Ileum (tissue), 1 donor: ENCODE measurements around a stretch of chr11.

DNA sequence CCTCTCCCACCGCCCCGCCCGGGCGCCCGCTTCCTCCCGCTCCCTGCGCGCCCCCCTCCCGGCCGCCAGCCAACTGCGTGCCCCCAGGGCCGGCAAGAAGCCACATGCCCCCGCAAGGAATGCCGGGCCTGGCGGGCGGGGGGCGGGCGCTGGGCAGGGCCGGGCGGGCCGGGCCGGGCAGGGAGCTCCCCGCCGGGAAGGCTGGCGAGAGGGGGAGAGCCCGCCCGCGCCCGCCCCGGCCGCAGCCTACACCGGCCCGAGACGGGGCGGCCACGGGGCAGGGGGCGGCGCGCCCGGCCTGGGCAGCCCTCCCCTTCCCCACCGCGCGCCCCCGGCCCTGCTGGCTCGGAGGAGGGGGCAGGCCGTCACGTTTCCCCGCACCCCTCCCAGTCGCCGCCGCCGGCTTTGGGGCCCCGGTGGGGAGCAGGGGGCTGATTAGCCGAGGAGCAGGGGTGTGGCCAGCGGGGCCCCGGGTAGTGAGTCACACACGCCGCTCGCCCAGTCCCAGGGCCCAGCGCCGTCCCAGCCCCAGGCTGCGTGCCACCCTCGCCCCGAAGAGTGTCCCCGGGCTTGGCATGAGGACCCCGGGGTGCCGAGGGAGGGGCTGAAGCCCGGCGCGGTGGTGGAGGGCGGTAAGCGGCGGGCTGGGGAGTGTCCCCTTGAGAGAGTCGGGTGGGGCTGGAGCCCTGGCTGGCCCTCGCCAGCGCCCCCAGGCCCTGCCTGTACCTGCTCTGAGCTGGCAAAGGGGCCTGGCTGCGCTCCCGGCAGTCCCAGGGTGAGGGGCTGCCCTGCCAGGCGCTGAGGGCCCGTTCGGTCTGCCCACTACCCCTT is 34.3 kb downstream of the PRDM11 start:
- PRO-cap, result bidirectional peak, plus-strand start at position 202 of the sequence, minus-strand start at position 75 of the sequence; bidirectional peak, plus-strand start at position 501 of the sequence, minus-strand start at position 407 of the sequence

- PRO-cap, result no peak
Observed at GRCh38 chr11:45798743-45799038, 6.3 kb upstream of the SLC35C1 start.

DNA sequence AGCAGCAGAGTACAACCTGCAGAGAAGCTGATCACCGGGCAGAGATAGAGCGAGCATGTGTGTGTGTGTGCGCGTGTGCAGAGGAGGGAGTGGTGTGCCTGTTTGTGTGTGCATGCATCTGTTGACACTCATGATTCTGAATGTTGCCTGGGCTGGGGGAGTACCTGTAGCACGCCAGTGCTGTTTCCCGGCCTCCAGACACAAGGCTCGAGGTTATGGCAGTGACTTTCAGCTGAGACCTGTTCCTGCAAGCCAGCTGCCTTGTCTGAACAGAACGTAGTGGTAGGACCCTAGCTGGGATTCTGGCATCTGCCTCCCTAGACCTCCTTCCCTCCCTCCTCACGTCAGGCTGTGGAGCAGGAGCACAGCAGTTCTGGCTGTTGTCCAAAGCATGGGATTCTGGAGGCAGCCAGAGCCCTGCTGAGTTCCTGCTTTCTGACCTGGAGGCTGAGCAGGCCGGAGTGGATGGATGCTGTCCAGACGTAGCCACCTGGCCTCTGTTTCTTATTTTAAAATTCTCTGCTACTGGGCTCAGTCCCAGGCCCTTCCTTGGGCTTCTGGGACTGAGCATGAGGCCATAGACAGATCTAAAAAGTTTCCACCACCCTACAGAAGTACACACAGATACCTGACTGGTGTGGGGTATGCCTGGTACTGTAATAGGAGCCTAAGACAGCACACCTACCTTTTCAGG is 4.3 kb upstream of the MAPK8IP1 start:
- PRO-cap, result no peak

DNA sequence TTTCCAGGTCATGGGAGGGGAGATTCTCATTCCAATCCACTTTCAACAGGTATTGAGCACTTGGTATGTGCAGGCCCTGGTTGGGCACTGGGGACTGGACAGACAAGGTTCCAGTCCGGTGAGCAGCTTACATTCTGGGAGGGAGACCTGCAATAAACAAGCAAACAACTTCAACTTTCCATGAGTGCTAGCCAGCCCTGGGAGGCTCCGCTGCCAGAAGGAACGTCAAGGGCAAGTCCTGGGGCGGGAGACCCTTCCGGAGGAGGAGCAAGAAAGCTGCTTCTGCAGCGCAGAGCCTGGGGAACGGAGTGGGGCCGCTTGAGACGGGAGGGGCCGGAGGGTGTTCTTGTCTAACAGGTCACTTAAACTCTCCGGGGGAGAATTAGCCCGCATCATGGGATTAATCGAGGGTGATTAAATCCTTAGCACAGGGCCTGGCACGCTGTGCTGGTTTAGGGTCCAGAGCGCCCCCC is 957 bp upstream of the LARGE2 start:
- PRO-cap, result no peak

DNA sequence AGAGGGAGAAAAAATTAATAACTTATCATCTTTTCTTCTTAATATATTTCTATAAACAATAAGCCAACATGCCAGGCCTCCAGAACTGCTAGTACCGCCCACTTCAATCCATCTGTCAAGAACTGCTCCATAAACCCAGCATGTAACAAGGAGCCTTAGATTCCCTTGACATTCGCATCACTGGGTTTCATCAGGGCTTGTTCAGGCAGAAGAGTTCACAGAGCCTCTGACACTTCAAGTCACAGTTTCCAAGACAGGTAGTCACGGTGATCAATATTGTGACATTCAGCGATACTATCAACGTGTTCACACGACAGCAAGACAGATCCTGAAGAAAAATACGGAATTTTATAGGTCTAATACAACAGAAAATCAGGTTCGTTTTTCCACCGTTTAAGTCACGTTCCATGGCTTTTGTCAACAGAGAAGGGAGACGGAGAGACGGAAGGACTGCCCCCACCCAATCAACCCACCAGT is 61.8 kb downstream of the LARGE2 start:
- PRO-cap, result no peak

DNA sequence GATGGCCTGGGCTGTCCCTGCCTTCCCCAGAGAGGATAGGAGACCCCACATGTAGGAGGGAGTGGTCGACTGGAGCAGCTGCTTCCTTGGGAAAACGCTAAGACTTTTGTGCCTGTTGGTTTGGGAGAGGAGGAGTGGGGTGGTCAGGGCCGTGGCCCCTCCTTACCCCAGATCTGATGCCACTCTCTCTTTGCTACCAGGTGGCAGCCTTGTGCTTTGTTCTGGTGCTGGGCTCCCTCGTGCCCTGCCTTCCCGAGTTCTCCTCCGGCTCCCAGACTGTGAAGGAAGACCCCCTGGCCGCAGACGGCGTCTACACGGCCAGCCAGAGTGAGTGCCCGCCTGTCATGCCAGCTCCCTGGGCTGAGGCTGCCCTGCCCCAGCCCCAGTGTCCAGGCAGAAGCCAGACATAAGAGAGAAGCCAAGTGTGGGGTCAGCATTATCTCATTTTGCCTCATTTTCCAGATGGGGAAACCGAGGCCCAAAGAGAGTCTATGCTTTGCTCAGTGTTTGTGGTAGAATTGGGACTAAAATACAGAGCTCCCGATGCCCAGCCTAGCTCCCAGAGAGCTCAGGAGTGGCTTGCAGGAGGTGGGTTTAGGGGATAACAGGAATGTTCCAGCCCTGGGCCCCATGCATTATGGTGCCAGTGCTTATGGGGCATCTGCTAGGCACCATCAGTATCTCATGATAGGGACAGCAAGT is 30.0 kb upstream of the DGKZ start:
- PRO-cap, result unidirectional peak, minus-strand start at position 269 of the sequence

DNA sequence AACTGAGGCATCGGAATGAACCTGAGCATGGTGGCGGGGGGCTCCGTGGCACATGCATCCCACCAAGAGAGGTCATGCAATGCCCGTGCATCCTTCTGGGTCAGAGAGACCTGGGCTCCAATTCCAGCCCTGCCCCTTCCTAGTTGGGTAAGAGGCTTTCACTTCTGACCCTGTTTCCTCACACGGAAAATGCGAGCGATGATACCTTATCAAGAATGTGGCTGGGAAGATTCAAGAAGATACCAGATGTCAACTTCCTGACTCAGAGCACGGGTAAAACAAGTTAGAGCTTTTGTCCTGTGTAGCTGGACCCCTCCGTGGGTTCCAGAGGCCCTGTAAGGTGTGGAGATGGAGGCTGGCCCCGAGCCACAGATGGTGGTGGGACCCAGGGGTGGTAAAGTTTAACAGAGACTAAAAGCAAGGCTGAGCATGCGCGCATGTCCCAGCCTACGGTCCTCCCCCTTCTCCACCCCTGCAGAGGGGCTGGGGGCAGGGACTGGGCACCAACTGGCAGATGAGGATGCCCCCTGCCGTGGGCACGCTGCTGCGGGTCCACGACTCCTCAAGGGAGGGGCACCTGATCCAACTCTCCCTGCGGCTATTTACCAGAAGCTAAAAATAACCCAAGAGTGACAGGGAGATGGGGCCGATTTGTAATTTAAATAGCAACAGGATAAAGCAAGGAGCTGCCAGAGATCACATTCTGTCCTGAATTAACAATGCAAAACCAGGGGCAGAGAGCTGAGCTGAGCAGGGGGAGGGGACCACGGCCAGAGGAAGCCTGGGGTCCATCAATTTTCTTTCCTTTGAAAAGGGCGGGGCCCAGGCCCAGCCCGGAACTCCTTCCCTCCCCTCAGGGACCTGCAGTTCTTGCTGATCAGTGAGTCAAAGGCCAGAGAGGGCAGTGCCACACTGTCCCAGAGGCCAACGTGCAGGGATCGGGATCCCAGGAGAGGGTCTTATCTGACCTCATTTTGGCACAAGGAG is 8.4 kb upstream of the DGKZ start:
- PRO-cap, result no peak

DNA sequence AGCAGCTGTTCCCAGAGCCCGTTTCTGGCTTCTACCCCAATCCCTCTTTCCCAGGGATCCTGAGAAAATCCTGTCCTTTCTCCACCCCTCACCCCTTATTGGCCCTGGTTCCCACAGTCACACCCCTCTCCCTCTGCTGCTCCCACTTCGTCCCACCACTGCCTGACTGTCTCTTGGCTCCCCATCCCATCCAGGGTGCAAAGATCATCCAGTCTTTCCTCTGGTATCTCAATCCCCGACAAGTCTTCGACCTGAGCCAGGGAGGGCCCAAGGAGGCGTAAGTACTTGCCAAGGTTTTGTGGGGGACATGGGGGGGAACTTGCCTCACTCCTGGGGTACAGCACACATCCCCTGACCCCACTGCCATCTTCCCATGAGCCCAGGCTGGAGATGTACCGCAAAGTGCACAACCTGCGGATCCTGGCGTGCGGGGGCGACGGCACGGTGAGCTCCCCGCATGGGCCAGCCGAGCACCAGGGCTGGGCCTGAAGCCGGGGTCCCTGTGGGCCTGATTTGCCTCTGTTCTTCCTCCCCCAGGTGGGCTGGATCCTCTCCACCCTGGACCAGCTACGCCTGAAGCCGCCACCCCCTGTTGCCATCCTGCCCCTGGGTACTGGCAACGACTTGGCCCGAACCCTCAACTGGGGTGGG is 9.1 kb upstream of the MDK start:
- PRO-cap, result no peak

GRCh38 chr11:46382230-46382876 is 884 bp downstream of the MDK start:
- PRO-cap, result bidirectional peak, plus-strand start at chr11:46382323, minus-strand start at chr11:46382268

DNA sequence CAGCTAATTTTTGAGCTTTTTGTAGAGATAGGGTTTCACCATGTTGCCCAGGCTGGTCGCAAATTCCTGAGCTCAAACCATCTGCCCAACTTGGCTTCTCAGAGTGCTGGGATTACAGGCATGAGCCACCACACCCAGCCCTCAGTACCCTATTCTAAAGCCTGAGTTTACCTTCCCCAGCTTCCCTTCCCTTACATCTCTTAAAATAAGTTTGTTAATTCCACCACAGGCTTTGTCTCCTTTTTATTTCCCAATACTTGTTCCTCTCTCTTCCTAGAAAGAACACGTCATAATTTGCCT is 59.0 kb downstream of the AMBRA1 start:
- PRO-cap, result no peak

DNA sequence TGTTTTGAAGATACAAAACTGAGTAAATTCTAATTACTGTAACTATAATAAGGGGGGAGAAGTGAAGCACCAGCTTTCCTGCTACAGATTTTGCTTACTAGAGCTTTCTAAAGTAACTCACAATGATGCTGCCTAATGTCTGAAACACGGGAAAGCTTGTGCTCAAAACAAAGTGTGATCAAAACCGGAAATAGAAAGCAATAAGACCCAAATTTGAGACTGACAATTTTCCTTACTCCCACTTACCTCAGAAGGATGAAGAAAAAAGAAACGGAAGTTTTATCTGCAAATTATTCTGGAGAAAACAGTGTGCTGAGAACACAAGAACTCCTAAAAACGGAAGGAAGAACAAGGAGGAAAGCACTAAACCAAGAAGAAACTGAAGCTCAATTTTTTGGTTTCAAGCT is 33.5 kb downstream of the AMBRA1 start:
- PRO-cap, result no peak

GRCh38 chr11:46618819-46619379 is 1.5 kb downstream of the ATG13 start:
- PRO-cap, result no peak

DNA sequence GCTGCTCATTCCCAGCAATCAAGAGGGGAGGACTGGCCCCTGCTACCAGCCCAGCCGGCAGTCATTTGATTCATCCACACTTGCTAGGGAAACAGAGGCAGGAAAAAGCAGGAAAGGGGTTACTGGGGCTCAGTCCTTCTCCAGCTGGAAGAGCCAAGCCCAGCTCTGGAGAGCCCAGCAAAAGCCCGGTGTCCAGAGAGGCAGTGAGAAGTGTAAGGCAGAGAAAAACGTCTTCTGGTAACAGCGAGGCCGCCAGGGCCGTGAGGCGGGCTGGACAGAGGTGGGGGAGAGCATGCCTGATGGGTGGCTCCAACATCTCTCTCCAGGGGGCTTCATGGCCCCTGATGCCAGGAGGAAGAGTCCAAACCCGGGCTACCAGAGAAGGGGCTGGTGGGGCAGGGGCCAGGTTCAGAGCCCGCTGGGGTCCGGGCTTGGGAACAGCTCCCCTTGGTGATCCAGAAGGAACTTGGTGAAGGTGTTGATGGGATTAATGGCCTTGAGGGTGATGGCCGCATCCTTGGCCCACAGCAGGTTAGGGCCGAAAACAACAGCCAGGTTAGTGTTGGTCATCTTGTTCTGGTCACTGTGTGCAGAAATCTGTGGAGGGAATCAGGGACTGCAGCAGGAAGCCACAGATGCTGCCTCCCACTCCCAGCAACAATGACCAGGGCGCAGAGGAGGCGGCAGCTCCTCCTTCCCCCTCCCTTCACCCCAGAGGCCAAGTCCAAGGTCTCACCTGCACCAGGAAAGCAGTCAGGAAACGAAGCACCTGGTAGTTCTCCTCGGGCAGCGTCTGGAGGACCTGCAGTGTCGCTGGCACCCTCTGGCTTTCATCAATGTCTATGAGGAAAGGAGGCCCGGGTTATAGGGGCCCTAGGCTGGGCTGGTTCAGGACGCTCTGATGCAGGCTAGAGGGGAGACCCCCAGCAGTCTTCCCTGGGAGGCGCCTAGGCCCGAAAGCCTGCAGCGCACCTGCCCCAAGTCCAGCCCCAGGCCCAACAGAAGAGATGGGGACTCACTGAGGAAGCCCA is 21.5 kb downstream of the ARHGAP1 start:
- PRO-cap, result no peak

GRCh38 chr11:46885993-46886288 is 32.4 kb downstream of the LRP4 start:
- PRO-cap, result unidirectional peak, minus-strand start at chr11:46886079

- PRO-cap, result no peak
Observed at GRCh38 chr11:46906506-46907065, 11.8 kb downstream of the LRP4 start.

GRCh38 chr11:47165586-47166390 is 10.9 kb downstream of the ARFGAP2 start:
- PRO-cap, result no peak

DNA sequence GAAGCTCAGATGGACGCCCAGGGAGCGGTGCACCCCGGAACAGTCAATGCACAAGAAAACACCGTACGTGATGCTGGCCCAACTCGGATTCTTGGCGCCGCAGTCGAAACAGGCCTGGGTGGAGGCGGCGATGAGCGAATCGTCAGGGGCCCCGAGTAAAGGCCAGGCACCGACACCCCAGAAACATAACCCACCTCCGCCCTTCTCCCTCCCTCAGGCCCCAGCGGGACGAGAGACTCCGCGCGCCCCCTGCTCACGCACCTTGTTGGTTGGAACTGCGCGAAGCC is 215 bp downstream of the ARFGAP2 start:
- PRO-cap, result no peak

- PRO-cap, result no peak
Observed at GRCh38 chr11:47187996-47188241, 1.7 kb upstream of the PACSIN3 start.

DNA sequence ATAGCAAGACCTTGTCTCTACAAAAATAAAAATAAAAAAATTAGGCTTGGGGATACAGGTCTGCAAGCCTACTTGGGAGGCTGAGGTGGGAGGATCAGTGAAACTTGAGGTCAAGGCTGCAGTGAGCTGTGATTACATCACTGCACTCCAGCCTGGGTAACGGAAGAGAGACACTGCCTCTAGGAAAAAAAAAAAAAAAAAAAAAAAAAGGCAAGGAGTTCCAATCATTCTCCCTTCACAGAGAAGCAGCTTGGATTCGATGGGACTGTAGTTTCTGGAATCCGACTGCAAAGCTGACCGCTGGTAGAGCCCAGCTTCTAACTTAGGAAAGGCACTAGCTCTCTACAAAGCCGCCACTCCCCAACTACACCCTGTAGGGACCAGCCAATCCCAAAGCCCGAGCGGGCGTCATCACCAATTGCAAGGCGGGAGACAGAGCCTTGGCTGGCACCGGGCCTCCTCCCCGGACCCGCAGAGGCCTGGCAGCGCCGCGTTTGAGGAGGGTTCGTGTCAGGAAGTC is 716 bp upstream of the DDB2 start:
- PRO-cap, result bidirectional peak, plus-strand start at position 417 of the sequence, minus-strand start at position 312 of the sequence

DNA sequence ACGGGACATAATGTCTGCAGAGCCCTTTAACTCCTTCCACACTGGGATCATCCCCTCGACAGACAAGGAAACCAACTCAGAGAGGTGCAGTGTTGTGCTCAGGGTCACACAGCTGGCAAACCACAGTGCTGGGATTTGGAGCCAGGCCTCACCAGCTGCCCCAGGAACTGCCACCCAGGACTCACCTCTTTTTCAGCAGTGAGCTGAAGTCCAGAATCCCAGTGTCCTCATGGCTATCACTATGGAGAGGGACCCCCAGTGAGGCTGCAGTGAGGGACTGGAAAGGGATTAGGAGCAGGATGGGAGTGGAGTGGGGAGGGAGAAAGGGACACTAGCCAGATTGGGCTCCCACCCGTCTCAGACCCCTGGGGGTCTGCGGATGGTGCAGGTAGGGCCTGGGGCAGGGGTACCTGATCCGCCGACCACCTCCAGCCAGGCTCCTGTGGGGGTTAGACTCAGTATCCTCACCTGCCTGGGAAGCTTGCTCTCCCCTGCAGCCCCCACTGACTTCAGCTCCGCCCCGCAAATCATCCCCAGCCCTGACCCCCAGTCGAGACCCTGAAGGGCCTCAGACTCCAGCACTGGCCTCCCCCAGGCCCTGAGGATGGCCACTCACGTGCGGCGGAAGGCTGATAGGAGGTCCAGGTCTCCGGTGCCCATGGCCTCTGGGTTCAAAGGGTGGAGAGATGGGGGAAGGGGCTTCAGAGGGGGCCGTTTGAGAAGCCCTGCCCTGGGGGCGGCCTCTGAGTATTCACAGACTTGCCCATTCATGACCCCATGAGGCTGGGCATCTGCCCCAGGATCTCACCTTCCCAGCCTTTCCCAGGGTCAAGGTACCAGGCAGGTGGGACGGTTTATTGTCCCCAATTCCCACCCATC is 5.0 kb downstream of the MYBPC3 start:
- PRO-cap, result no peak